ENCODE measurements around the genes PTGFRN, TTF2, PHGDH and SEC22B.

- PRO-cap, result no peak
These were observed 704 bp upstream of the PTGFRN start for GRCh38 chr1:116909042-116909381.

DNA sequence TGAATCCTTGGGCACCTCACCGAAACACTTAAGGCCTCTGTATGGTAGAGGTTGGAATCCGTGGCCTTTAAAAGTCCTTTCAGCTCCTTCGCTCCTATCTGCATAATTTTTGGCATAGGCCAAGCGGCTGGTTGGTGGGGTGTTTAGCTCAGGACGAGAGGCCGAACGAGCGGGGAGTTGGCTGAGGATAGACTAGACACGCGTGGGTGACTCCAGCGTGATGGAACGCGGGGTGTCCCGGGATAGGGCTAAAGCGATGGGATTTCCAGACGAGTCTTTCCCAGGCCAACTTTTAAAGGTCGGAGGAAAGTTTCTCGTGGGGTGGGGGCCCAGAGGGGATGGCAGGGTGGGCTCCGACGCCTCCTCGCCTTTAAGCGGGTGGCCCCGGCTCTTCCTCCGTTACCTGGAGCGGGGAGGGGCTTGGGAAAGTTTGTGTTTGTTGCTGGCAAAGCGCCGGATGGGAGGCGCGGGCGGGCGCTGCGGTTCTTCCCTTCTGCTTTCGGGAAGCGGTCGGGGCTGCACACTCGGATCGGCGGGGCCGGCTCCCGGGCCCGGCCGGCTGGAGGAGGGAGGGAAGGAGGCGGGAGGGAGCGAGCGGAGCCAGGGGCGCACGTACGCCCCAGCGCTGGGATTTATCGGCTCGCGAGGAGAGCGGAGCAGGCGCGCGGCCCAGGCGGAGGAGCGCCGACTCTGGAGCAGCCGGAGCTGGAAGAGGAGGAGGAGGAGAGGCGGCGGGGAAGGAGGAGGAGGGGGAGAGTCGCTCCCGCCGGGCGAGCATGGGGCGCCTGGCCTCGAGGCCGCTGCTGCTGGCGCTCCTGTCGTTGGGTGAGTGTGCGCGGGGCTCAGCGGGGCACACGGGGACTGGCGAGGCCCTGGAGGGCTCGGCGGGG, at the start of gene PTGFRN:
Gene PTGFRN, plus strand, starts transcription at position 489 of the 890 bp plus-strand sequence.
- PRO-cap, result bidirectional peak, plus-strand start at position 467 of the sequence, minus-strand start at position 405 of the sequence; bidirectional peak, plus-strand start at position 496 of the sequence, minus-strand start at position 561 of the sequence

DNA sequence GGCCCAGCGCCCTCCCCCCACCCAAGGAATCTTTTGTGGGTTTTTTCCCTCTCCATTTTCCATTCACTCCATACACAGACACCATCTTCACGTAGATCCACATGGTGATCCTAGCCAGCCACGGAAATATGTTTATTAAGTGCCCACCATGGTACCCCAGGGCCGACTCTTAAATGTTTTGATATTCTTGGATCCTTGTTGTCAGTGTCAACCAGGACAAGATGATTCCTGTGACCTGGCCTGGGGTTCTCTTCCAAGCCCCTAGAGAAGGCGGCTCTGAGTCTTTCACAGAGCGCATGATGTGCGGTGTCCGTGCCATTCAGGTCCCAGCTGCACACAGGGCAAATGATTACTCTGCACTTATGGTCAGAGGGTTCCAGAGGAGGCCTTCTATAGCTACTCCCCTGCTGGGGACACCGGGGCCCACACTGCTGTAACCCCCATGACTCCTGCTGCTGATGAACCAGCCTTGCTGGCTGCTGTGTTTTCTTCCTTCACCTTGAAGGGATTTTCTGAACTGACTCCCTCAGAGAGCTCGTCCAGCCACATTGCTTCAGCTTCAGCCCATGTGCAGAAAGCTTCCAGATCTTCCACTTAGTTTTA, 1.4 kb downstream of the PTGFRN start:
- PRO-cap, result no peak

GRCh38 chr1:116942205-116942629, 32.5 kb downstream of the PTGFRN start:
- PRO-cap, result no peak

GRCh38 chr1:117003216-117003608, 1.7 kb downstream of the CD101 start:
- PRO-cap, result no peak

DNA sequence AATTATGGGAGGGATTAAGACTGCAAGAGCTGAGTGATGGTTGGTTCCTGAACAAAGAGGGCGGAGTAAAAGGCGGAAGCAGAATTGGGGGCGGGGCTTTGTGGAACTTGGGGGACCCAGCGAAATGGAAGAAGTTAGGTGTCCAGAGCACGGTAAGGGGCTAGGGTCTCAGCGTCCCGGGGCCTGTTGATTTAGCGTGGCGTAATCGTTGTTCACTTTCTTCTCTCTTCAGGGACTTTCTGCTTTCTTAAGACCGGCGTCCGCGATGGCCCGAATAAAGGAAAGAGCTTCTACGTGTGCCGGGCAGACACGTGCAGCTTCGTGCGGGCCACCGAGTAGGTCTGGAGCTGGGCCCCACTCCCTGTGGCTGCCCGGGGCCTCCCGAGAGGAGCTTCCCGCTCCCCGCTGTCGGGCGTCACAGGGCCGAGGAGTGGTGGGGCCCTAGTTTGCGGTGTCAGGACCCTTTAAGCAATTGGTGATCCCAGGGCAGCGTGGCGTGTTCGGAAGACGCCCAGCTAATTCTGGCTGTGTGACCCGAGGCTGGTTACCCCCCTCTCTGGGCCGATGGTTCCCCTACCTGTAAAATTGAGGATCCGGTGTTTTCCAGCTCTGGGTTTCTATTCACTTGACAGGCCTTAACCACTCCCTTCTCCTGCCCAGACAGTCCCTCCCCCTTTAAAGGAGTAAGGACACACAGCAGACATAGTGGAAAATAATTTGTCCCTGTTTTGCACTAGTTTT, at the start of gene TTF2:
Gene TTF2, plus strand, starts transcription at position 104 of the 741 bp plus-strand sequence.
- PRO-cap, result unidirectional peak, plus-strand start at position 117 of the sequence

DNA sequence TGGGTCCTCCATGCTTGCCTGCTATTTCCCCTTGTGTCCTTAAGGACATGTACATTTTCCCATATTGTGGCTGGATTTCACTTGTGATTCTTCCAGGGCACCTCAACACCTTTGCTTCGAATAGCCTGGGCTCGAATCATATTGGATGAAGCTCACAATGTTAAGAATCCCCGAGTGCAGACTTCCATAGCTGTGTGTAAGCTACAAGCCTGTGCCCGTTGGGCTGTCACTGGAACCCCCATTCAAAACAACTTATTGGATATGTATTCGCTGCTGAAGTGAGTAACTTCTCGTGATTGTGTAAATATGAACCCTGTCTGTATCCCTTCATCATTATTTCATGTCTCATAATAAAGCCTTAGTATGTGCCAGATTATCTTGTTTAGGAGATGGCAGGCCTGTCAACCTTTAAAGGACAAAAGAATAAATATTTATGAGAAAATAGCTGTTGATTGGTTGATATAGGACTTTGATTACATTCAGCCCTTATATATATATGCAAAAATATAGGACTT, 28.6 kb downstream of the TTF2 start:
- PRO-cap, result no peak

- PRO-cap, result no peak
These were observed 6.7 kb downstream of the TRIM45 start for GRCh38 chr1:117114768-117115311.

DNA sequence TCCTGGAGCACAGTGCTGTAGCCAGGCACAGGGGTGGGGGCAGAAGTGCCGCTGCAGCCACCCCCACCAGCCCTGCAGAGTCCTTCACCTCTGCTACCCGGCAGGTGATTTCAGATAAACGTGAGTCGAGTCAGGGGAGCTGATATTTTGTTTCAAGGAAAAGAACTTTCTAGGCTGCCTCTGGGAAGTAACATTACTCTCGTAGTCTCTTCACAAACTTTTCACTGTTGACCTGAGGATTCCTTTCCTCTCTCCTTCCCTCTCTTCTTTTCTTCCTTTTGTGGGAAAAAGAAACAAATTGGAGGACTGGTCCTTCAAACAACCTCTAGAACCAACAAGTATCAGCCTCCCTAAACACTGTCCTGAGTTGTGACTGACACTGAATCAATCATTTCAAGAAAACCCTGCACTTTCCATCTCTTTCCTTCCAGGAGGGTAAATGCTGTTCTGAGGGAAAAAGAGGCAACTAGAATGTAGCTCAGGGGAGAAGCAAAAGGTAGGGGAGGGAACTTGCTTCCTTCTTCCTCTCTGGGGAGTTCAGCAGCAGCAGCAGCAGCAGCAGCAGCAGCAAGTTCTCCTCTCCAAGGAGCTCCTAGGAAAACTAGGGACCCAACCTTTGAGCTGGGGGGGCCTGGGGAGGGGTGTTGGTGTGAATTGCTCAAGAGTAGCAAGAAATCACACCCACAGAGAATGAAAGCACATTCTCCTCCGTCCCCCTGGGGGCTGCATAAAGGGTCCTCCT, 881 bp downstream of the VTCN1 start:
- PRO-cap, result no peak

DNA sequence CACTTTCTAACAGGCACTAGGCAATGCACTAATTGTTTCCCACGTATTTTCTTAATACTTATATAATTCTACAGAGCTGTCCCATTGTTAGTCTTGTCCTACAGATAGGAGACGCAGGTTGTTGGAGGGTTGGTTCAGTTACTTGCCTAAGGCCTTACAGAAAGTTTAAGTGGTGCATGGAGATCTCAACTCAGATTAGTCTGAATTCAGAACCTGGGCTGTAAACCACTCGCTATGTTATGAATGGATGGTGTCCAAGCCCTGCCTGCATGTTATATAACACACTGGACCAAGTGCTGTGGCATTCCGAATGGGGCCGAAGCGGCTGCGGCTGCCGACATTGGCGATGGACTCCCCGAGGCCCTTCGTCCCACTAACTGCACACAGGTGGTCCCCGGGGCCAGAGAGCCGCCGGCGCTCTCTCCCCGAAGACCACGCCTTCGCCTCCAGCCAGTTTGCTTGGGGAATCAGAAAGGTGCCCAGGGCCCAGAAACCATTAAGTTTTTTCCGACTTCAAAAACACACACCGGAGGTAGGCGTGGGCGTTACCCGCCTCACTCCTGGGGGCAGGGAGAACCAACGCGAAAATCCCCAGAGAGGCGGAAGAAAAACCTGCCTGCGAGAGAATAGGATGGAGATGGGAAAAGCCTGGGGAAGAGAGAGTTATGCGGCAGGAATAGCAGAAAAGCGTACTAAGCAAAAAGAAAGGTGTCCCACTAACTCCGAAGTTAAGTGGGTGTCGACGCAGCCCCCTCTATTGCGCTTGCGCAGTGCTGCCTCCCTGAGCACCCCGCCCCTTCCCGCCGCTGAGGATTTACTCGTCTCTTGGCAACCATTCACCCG, 597 bp upstream of the TENT5C start:
- PRO-cap, result bidirectional peak, plus-strand start outside the sequence, minus-strand start at position 759 of the sequence

GRCh38 chr1:117758786-117759579, 153.1 kb downstream of the TENT5C start:
- PRO-cap, result no peak

DNA sequence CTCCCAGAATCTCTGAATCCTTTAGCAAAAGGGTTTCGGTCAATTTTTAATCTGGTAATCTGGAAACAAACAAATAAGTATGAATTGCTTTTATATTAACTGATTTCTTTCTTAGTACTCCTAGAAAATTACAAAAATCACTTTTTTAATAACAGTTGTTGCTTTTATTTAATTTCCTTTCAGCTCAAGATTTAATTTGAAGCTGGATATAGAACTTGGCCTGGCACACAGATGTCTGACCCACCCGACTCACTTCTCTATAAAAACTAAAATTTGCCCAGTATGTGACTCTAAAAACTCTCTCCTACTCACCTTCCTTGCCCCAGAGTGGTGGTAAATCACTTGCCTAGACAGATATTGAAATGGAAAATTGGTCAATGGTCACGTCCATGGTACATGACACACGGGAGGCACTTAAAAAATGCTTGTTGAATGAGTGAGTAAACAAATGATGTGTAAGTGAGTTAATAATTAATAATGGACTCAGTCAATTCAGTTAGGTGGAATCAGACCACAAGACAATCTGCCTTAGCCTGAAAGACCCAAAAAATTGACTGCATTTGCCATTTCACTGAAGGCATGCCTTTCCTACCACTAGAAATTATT, 73.9 kb downstream of the TBX15 start:
- PRO-cap, result no peak

DNA sequence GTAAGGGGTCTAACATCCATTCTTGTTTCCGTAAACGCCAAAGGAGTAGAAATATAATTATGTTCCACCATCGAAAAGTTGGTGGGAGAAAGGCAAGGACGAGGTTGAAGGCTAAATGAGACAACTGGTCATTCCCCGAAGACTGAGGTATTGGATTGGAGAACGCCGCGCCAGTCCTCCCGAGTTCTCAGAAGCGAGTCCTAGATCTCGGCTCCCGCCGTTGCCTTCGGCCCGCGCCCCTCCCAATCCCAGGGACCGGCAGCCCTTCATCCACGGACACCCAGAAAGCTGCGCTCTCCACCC, 1.2 kb downstream of the TBX15 start:
- PRO-cap, result no peak

- PRO-cap, result no peak
These were observed 13.2 kb upstream of the TBX15 start for GRCh38 chr1:119001074-119001923.

DNA sequence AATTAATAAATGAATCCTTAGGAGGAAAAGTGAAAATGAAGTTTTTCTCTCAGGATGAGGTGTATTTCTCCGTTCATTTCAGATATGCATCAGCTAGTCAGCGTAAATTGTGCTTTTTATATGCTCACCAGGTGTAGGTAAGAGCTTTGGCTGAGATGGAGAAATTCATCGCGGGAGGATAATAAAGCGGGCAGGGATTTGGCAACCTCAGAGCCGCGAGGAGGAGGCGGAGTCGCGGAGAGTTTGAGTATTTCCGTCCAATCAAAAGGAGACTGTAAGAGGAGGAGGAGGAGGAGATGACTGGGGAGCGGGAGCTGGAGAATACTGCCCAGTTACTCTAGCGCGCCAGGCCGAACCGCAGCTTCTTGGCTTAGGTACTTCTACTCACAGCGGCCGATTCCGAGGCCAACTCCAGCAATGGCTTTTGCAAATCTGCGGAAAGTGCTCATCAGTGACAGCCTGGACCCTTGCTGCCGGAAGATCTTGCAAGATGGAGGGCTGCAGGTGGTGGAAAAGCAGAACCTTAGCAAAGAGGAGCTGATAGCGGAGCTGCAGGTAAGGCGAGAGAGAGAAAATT, at the start of gene PHGDH:
Gene PHGDH, plus strand, starts transcription at position 329 of the 577 bp plus-strand sequence.
- PRO-cap, result unidirectional peak, plus-strand start at position 331 of the sequence

DNA sequence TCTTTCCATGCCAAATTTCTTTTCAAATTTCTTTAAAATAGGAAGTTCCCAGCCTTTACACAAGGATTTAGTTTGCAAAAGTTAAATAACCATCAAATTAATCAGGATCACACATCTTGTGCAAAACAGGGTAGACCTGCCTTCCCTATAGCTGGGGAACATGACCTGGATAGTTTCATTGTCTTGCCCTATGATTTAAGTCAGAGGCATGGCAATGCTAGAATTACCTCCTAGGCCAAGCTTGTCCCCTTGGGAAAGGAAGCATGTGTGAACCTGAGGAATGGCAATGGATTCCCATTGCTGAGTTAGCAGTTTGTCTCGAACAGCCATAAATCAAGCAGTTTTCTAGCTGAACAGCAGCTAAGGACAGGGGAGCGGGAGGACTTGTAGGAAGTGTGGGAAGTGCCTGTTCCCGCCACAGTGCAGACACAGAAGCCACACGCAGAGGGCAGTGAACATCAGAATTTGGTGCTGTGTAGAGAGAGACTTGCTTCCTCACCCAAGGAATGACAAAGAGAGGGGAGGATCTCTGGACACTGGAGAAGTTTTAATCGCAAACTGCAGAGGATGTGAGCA, 3.7 kb downstream of the PHGDH start:
- PRO-cap, result no peak

- PRO-cap, result no peak
These were observed 19.9 kb downstream of the HMGCS2 start for GRCh38 chr1:119748708-119749260.

GRCh38 chr1:119765672-119766087, 3.0 kb downstream of the HMGCS2 start:
- PRO-cap, result no peak

GRCh38 chr1:119965128-119965327, 68.7 kb upstream of the ADAM30 start:
- PRO-cap, result no peak

DNA sequence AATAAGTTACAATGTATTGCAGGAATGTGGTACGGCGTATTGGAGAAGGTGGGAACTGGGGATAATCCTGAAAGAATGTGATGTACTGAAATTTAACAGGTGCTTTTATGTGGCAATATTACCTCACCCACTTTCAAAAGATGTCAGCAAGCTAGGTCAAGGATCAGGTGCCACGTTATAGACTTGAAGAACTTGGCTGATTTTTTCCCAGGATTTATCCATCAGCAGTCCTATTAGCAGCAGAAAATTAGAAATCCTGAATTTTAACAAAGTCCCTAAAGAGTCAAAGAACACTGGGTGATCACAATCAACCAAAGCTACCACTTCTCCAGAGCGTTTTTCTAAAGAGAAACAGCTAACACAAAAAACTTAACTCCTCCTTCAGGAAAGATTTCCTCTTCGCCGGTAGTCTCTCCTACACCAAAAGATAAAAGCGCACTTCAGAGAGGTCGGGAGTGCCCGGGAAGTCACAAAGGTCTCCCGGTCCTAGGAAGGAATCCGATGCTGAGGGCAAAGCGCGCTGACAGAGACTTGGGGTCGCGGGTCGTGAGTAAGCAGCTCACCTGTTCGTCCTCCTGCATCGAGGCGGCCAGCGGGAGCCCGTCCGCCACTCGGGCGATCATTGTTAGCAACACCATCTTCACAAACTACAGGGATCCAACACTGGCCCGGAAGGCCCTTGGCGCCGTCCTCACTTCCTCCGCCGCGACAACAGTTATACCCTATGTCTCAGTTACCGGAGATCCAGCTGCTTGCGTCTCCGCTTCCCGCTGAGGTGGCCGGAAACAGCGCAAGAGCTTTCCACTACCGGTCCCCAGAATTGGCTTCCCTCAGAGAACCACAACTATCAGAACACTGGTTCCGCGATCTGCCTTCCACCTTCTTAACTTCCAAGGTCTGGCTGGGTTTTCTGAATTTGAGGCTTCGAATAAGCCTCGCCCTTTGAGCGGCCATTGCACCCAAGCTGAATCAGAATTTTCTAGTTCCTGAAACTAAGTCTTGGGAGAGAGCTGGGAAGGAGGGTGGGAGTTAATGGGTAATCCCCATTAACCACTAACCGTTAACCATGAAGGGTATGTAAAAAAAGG, at the start of gene SEC22B:
Gene SEC22B, minus strand, starts transcription at position 777 of the 1,088 bp plus-strand sequence.
- PRO-cap, result bidirectional peak, plus-strand start at position 850 of the sequence, minus-strand start at position 777 of the sequence

Measured in left ventricle myocardium (tissue), 1 donor.